Left lobe of liver (tissue), 1 donor: ENCODE measurements around the genes EGFLAM, LIFR, OSMR, RICTOR and FYB1.

DNA sequence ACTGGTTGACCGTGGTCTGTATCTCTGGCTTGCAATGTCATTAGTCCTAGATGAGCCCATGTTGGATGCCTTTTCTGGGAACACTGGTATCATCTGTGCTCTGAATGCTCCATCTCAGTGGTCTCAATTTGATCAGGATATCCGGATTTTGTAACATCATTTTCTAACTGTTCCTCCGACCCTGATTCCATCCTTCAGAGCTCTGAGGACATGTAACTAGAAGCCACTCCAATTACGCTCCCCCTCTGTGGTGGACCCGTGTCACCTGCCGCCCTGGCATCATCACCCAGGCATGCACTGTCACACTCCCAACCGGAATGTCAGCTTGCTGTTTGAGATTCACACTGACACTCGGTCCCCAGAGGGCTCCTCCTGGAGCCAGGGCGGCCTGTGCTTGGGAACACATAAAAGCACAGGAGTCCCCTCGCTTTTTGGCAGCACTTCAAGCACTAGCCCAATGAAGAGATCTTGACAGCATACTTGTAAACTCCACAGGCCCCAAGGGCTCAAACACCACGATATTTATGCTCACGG is 91.0 kb upstream of the EGFLAM start:
- PRO-cap, result no peak

- PRO-cap, result no peak
Observed at GRCh38 chr5:38258278-38259428, at the start of gene EGFLAM. Gene EGFLAM, plus strand, starts transcription at chr5:38258559.

GRCh38 chr5:38555638-38556725 is at the start of gene LIFR:
Gene LIFR, minus strand, starts transcription at chr5:38556646.
- PRO-cap, result bidirectional peak, plus-strand start at chr5:38556801, minus-strand start at chr5:38556646

- PRO-cap, result bidirectional peak, plus-strand start at chr5:38556801, minus-strand start at chr5:38556646; unidirectional peak, minus-strand start at chr5:38557254
Observed at GRCh38 chr5:38556726-38557701, 568 bp upstream of the LIFR start.

- PRO-cap, result no peak
Observed at GRCh38 chr5:38594882-38595739, 38.7 kb upstream of the LIFR start.

DNA sequence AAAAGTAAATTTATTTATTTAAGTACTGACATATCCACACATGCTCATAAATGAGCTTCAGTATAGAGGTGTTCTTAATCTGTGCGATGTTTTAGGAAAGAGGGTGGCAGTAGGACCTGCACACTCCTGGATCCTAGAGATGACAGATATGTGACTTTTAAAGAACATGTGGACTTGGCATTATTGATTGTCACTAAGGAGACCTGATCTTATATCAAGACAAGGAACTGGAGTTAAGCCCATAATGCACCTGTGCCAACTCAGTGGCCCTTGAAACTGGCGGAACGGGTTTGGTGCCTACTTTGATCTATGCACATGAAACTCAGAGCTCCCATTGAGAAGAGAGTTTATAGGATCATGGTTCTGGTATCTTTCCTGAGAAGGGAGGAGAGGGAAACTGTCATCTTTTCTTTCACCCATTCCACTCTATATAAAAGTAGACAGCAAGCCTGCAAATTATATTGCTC is 57.7 kb upstream of the LIFR start:
- PRO-cap, result no peak

DNA sequence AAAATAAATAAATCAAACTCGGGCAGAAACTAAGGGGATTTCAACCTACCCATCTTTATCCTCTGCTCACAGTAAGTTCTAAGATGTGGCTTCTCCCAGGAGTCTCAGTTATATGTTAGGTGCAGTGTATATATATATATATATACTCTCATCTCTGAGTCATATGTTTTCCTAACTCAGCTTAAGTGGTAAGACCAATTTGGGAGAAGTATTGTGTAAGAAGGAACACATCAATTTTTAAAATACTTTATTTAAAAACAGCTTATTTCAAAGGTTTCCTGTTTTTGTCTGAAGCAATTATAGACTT is 20.3 kb upstream of the OSMR start:
- PRO-cap, result no peak

- PRO-cap, result bidirectional peak, plus-strand start at chr5:38846047, minus-strand start at chr5:38845756
Observed at GRCh38 chr5:38845640-38846605, at the start of gene OSMR. Gene OSMR, plus strand, starts transcription at chr5:38846012.

DNA sequence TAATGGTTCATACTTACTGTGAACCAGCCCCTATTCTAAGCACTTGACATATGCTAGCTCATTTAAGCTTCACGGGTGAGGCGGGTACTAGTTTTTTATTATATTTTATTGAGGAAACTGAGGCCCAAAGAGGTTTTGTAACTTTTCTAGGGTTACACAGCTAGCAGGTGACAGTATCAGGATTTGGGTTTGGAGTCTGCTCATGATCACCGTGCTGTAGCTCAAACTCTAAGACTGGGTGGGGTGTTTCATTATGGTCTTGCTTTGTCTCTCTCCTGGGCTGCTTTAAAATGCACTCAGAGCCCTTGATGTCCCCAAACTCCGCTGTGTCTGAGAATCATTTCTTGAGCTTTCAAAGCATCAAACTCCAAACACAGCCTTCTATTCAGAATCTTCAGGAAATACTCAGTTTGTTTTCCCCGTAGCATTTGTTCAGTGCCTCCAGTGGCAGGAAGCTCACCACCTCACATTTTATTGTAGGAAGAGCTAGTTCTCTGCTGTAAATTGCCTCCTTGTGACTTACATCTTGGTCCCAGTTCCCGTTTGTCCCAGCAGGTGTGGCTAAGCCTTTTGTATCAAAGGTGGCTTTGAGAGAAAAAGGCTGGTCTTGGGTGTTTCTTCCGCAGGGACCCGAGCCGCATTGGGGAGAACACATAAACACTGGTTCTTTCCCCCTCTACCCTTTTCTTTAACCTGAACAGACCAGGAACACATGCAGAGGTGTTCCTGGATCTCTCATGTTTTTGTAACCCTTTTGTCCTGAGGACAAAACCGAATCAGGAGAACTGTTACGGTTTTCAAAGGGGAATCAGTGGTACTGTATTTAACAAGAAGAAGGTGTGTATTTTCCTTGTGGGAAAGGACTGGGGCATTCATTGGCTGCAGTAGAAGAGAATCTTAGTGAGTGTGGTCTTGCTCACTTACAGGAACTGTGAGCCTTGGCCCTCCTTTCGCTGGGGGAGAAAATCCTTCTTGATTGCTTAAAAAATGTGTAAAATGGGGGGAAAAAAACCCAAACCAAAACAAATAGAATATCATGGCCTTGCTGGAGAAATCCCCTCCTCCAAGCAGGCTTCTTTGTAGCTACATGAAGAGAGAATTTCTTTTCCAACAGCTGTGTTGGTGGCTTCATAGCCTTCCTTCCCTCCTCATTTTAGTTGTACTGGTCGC is 1.8 kb downstream of the OSMR start:
- PRO-cap, result no peak

DNA sequence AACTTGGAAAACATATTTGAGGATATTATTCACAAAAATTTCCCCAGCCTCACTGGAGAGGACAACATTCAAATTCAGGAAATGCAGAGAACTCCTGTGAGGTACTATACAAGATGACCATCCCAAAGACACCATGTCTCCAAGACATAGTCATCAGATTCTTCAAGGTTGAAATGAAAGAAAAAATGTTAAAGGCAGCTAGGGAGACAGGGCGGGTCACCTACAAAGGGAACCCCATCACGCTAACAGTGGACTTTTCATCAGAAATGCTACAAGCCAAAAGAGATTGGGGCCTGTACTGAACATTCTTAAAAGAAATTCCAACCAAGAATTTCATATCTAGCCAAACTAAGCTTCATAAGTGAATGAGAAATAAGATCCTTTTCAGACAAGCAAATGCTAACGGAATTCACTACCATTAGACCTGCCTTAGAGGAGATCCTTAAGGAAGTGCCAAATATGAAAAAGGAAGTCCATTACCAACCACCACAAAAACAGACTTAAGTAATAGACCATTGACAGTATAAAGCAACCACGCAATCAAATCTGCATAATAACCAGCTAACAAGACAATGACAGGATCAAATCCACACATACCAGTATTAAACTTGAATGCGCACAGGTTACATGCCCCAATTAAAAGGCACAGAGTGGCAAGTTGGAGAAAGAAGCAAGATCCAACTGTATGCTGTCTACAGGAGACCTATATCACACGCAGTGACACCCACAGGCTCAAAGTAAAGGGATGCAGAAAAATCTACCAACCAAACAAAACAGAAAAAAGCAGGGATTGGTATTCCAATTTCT is 63.7 kb downstream of the OSMR start:
- PRO-cap, result no peak

DNA sequence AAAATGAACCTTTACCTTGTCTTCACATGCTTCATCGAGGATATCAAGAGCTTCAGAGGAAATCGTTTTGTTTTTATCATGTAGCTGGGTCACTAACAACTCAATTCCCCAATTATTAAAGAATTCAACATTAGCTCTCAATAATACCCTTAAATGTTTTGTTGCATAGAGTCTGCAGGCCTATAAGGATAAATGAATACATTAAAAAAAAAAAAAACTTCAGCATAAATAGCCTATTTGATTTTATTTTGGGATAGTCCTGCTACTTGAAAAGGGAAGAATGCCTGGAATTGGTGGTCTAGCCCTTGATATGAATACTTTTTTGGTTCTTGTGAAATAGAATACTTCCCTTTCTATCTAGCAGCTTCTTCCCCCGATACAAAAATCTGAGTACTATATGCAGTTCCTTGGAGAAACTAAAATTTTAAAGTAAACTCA is 112.9 kb downstream of the OSMR start:
- PRO-cap, result no peak

DNA sequence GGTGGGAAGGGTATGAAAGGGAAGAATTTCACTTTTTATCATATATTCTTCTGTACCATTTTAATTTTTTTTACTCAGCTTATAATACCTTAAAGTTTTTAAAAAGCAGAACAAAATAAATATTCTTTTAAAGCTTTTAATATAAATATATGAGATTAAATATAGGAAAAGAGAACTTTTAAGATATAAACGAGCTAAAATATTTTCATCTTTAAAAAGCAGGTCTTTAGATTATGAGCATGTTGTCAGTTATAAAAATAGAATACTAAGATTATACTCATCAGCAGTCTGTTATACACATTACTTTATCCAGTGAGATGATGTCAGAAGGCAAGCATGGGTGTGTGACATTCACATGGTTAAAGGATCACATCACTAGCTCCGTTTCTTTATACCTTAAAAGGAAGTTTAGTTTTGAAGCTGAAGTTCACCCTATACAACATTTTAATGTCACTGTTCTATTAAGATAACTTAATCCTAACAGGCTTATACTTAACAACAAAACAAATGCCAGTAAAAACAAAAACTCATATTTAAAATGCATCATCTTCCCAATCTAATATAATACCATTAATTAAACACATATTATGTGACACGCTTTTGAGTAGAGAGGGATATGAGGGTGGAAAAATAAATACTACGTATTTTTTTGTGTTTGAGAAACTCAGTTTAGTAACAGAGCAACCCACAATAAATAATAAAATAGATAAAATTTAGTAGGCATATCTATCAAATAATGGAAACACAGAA is 59.6 kb downstream of the RICTOR start:
- PRO-cap, result no peak

- PRO-cap, result no peak
Observed at GRCh38 chr5:39067877-39068808, 6.1 kb downstream of the RICTOR start.

- PRO-cap, result no peak
Observed at GRCh38 chr5:39068809-39069515, 5.2 kb downstream of the RICTOR start.

GRCh38 chr5:39073282-39074233 is 641 bp downstream of the RICTOR start:
- PRO-cap, result bidirectional peak, plus-strand start at chr5:39074119, minus-strand start at chr5:39074122

DNA sequence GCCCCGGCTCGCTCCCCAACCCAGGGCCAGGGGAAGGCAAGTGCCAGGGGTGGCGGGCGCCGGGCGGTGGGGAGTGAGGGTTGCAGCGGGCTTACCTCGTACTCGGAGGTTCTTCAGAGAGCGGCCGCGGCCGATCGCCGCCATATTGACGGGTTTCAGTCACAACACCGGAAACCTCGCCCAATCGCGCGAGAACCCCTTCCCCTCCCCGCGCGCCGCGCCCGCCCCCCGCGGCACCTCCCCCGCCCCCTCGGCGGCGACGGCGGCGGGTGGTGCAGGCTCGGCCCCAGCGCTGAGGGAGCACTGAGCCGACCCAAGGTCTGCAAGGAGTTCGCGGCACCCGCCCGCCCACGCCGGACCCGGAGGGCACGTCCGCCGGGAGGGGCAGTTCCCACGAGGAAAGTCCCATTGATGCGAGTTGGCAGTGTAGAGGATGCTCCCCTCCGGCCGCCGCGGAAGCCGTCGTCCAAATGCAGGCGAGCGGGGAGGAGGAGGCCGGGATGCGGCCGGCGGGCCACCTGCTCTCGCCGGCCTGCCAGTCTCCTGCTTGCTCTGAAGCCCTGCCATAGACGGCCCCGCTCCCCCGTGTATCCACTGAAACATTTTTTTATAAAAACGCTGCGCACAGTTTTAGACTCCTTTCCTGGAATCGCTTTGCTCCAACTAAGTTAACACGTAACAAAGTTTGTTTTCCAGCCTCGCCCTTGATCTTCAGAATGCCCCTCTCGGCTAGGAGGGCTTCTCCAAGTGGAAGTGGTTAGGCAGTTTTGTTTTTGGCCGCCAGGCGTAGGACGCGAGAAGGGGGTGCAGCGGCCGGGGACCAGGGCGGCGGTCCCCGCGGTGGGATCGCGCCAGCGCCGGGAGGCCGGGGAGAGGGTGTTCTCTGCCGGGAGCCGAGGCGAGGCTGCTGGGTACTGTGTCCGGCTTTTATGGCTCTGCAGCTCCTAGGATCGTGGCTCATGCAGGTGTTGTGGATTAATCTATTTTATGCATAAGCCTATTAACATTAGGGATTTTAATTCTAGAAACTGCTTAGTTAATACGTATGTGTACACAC is at the start of gene RICTOR:
RICTOR (minus strand) TSS at position 166 of the 1,057 bp plus-strand sequence.
- PRO-cap, result bidirectional peak, plus-strand start at position 325 of the sequence, minus-strand start at position 147 of the sequence

DNA sequence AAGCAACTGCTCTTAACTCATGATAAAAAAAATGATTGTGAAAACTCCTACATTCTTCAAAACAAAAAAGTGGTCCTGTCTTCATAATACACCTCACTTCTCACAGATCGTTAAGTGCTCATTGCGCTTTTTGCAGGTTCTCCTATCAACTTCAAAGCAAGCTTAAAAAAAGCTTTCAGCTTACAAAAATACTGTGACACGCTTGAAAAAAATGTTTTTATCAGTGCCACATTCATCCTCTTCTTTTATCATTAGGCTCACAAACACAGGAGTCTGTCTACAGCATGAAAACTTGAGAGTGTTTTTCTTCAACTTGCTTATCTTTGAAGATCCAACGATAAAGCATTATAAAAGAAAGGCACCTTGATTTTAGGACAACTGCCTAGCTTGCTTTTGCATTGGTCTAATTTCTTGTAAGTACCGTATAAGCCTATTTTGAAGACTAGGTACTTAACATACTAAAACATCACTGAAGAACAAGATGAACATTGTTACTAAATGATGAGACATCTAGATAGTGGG is 32.3 kb downstream of the FYB1 start:
- PRO-cap, result no peak

DNA sequence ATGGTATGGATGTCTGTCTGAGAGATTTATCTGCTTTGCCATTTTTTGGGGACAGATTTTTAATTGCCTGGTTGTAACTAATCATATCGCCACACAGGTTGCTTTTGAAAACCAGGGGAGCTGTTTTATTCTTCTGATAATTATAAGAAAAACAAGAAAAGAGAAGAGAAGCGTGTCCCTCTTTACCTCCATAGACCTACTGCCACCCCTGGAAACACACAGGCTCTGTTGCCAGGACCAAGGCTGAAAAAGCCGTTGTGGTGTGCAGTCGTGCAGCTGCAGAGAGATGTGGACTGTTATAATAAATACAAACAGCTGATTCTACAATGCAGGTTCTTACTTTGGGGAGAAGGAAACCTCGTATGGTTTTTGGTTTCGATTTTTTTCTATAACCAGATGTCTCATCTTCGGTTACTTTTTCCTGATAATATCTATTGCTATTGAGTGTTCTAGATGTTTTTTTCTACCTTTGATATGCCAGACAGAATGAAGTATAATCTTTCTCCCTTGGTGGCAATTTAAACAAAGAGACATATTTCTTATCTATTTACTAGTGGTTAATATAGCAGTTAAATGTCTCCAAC is 28.2 kb downstream of the FYB1 start:
- PRO-cap, result no peak

- PRO-cap, result no peak
Observed at GRCh38 chr5:39208346-39208880, 10.9 kb downstream of the FYB1 start.

DNA sequence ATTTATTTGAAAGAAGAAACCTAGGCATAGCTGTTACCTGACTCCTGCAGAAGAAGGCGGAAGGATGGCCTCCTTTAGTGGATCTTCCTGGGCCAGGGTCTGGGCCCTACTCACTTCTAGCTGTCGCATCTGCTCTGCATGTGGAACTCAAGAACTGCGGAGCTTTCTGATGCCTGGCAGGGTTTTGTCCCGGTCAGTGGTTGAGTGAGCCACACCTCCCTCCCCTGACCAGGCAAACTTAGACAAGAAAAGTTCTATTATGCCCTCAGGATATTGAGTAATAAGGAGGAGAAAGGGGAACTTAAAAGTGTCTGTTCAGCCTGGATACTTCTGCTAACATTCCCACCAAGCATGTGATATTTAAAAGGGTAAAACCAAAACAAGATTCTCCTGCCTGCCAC is at the start of gene FYB1:
FYB1 (minus strand) TSS at position 158 of the 401 bp plus-strand sequence.
- PRO-cap, result unidirectional peak, minus-strand start at position 156 of the sequence